Colic lymph node (tissue), 1 donor: Measurements from ENCODE around the gene NCAM2.

DNA sequence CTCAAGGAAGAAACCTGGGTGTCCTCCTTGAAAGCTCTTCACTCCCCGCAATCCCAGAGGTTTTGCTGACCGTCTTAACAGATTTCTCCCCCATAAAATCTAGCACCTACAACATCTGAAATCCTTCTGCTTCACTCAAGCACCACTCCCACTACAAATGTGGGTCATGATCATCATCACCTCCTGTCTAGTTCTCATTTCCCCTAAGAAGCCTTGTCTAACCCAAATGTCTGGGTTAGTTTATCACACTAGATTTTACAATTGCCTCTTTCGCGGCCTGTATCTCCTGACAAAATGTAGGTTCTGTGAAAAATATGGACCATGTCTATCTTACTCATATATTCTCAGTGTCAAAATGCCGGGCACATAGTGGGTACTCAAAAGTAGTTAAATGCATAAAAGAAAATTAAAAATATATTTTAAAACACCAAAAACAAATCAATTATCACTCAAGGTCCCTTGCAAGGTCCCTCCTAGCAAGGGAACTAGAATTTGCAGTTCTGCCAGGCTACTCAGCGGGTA is 19.7 kb downstream of the C21orf91 start:
- PRO-cap: no peak

GRCh38 chr21:17931009-17931479 is 111.9 kb upstream of the C21orf91 start:
- PRO-cap: no peak

- PRO-cap: no peak
Measured at GRCh38 chr21:18857509-18858170, 454.1 kb upstream of the TMPRSS15 start.

GRCh38 chr21:19303824-19304148 is 900.2 kb upstream of the TMPRSS15 start:
- PRO-cap: unidirectional peak, minus-strand start at chr21:19304010

- PRO-cap: unidirectional peak, plus-strand start at chr21:20998409
Measured at GRCh38 chr21:20997815-20998719, at the start of gene NCAM2. Gene NCAM2, plus strand, starts transcription at chr21:20998409.

DNA sequence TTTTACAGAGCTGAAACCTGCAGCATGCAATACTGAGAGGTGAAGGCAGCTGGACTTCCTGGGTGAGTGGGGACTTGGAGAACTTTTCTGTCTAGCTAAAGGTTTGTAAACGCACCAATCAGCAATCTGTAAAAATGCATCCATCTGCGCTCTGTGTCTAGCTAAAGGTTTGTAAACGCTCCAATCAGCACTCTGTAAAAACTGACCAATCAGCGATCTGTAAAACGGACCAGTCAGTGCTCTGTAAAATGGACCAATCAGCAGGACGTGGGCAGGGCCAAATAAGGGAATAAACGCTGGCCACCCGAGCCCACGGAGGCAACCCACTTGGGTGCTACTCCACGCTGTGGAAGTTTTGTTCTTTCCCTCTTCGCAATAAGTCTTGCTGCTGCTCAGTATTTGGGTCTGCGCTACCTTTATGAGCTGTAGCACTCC is 1750.5 kb downstream of the MRPL39 start:
- PRO-cap: no peak

DNA sequence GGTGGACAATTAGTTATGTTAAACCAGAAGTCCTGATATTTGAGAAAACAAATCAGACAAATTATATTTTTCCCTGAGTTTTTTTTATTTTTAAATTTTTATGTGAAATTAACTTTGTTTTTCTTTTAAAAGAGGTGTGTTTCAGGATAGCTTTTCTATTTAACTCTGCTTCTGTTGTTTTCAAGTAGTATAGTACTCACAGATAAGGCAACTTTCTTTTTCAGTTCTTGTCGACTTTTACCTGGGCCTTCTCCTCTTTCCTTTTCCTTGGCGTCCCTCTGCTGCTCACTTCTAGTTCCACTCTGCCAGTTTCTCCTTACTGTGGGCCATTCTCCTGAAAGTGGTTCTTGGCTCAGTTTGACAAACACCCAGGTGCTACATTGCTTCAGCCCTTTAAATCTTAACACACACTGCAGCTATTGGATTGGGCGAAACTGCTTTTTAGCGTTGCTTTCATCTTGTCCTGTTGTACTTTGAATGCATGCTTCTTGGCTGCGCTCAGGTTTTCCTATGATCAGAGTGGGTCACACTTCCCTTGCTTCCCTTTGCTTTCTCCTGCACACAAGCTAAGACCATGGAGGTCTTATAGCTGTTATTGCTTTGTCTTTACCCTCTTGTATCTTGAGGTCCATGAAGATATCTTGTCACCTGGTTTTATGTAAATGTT is 21.5 kb downstream of the GABPA start:
- PRO-cap: no peak

- PRO-cap: no peak
Measured at GRCh38 chr21:25925813-25926532, 191.2 kb downstream of the GABPA start.

GRCh38 chr21:26167488-26167907 is 3.1 kb downstream of the APP start:
- PRO-cap: no peak

DNA sequence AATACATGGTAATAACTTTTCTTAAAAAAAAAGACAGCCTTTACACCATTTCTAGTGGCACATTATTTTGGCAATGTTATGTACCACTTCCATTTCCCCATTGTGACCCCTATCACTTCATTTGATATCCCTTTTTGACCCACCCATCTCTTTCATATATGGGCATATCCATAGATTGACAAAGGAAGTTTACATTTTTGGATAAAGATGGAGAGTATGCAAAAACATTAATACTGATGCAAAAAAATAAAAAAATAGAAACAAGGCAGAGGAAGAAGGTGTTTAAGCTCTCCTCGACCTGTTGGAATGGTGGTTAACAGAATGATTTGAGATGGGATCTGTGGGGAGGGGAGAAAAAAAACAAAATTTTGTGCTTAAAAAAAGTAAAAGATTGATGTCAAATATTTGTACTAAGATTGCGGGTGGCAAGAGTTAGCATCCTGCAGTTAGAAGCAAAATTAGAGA is 65.0 kb upstream of the APP start:
- PRO-cap: no peak

DNA sequence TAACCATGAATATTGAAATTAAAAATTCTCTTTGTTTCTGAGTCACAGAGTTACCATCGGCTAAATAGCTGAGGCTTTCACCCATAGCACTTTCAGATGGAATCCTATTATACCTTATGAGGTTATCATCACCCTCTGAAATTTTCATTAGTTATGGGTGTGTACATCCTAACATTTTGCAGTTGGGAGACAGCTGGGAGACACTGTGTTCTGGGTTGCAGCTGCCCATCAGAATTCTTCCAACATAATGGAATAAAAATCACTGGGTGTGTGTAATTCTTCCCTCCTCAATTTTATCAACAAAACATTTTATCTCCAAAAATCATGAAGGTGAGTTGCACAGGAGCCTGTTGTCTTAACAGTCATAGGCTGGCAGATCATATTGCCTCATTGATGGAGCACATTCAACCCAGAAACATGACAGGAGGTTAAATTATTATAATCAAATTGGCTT is 17.5 kb downstream of the CYYR1 start:
- PRO-cap: no peak

- PRO-cap: no peak
Measured at GRCh38 chr21:26803236-26803581, 42.0 kb downstream of the ADAMTS1 start.

DNA sequence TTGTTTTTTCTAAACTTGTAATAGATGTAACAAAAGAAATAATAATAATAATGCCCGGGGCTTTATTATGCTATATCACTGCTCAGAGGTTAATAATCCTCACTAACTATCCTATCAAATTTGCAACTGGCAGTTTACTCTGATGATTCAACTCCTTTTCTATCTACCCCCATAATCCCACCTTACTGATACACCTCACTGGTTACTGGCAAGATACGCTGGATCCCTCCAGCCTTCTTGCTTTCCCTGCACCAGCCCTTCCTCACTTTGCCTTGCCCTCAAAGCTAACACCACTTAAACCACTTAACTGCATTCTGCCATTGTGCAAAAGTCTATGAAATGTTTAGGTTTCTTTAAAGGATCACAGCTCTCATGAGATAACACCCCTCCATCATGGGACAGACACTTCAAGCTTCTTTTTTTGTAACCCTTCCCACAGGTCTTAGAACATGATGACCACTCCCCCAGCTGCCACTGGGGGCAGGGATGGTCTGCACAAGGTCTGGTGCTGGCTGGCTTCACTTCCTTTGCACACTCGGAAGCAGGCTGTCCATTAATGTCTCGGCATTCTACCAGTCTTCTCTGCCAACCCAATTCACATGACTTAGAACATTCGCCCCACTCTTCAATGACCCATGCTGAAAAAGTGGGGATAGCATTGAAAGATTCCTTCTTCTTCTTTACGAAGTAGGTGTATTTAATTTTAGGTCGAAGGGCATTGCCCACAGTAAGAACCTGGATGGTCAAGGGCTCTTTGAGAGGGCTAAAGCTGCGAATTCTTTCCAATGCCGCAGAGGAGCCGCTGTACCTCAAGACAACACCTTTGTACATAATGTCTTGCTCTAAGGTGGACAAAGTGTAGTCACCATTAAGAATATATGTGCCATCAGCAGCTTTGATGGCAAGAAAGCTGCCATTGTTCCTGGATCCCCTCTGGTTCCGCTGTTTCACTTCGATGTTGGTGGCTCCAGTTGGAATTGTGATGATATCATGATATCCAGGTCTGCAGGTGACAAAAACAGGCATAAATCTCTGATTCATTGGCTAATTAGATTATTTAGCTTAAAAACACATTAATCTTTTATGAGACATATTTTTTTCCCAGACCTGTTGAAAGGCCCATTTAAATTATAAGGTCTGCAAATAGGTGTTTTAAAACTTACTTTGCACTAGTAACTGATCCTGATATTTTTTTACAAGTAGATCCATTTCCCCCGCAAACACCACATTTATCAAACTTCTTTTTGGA is 7.5 kb downstream of the ADAMTS1 start:
- PRO-cap: no peak

- PRO-cap: no peak
Measured at GRCh38 chr21:26840194-26840706, 5.0 kb downstream of the ADAMTS1 start.

- PRO-cap: bidirectional peak, plus-strand start at chr21:26846590, minus-strand start at chr21:26846670
Measured at GRCh38 chr21:26846399-26846964, 1.3 kb upstream of the ADAMTS1 start.

DNA sequence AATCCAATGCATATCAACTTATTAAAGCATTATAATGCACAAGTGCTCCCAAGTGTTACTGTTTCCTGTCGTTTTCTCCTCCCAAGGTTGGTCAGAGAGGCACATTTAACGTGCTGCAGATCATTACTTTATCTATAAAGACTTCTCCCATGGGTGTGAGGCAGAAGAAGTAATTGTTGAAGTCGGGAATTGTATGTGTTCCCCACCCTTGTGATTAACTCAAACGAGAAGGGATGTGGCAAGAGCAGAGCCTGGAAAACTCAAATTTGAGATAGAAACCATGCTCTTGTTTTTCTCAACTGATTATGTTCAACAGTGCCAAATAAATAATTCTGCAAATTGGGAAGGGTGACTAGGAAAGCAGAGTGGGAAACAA is 412.5 kb upstream of the ADAMTS5 start:
- PRO-cap: no peak

- PRO-cap: no peak
Measured at GRCh38 chr21:27531913-27532522, 565.1 kb upstream of the ADAMTS5 start.

GRCh38 chr21:28142794-28143033 is 742.5 kb downstream of the N6AMT1 start:
- PRO-cap: no peak

DNA sequence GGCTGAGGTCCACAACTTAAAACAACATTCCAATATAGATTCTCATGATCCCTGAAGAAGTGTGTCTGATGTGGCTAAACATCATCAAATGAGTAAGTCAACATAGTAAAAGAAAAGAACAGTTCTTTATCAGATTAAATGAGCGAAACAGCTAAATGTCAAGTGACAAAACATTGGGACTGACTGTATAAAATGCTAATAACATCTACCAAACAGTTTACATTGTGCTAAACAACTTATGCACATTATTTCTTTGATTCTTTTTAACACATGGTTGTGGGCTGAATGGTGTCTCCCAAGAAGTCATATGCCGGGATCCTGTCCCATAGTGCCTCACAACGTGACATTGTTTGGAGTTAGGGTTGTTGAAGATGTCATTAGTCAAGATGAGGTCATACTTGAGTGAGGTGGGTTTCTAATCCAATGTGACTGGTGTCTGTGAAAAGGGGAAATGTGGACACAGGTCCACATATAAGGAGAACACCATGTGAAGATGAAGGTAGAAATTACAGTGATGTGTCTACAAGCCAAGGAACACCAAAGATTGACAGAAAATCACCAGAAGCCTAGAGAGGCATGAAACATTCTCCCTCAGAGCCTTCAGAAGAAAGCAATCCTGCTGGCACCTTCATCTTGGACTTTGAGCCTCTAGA is 345.9 kb downstream of the N6AMT1 start:
- PRO-cap: no peak

DNA sequence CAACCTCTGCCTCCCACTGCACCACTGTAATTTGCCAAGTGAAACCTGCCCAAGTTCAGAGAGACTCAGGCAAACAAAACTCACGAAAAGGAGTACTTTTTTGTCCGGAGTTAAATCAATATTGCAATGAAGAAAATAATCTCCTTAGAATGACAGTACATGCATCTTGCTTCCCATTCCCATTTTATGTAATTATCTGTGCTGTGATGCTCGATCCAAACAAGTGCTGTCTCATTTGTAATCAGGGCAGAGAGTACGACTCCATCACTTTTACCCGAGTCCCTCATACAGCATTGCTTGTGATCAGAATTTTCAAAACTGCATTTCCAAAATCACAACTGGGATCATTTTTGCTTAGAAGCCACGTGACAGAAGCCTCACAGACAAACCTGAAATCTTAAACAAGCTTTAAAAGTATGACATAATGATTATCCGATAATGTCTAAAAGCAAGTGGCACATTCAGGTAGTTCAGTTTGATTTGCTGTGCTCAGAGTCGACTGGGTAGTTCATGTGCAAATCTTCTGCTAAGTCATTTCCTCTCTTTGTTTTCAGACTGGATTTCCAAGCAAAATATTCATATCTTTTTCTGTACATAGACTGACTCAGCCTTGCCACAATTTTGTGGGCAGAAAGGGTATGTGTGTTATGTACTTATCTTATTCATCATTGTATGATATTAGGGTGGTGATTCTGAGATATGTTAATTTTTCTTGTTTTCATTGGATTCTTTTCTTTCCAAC is 248.4 kb downstream of the N6AMT1 start:
- PRO-cap: no peak